BE2C (cell line): ENCODE data around the genes PSEN2, C1orf35 and IBA57.

GRCh38 chr1:226676907-226677694 is 62.0 kb downstream of the ITPKB start:
- RRBS: no CpG with 5 or more reads among the region's 7 CpGs

DNA sequence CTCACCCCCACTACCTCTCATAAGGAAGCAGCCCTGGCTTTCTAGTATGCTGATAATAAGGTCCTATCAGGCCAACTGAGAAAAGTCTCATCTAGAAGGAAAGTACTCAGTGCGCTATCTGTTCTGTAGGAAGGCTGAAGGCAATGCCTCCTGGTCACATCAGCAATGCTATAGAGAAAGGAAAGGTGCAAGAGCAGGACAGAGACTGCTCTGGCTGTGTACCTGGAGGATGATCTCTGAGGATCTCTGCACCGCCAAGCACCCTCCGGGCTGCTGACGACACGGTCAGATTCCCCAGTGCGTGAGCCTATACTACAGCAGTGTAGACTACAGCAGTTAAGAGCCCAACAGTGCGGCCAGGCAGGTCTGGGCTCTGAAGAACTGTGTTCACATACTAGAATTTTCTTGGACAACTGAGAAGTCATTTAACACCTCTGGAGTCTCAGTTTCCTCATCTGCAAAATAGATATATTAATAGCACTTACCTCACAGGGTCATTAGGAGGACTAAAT is 40.0 kb downstream of the ITPKB start:
- RRBS: no CpG with 5 or more reads among the region's 7 CpGs

- RRBS: no CpG with 5 or more reads among the region's 10 CpGs
Observed at GRCh38 chr1:226733195-226733928, 5.7 kb downstream of the ITPKB start.

GRCh38 chr1:226870175-226870688 is at the start of gene PSEN2:
PSEN2 (plus strand) TSS chr1:226870616.
- RRBS: 2% methylated on average over 34 of the region's 43 CpGs

DNA sequence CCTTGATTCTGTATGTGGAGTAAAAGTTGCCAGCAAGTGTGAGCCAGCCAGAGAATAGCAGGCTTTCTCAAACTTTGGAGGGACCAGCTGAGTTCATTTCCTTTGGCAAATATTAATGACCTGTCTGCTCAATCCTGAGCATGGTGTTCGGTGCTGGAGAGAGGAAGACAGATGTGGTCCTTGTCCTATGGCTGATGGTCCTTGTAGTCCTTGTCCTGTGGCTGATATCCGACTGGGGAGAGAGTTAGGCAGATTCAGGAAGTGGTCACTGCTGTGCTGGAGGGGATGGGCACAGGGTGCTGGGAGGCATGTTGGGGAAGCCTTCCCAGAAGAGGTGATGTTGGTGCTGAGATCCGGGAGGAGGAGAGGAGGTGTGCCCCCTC is 14.5 kb downstream of the COQ8A start:
- RRBS: no CpG with 5 or more reads among the region's 3 CpGs

DNA sequence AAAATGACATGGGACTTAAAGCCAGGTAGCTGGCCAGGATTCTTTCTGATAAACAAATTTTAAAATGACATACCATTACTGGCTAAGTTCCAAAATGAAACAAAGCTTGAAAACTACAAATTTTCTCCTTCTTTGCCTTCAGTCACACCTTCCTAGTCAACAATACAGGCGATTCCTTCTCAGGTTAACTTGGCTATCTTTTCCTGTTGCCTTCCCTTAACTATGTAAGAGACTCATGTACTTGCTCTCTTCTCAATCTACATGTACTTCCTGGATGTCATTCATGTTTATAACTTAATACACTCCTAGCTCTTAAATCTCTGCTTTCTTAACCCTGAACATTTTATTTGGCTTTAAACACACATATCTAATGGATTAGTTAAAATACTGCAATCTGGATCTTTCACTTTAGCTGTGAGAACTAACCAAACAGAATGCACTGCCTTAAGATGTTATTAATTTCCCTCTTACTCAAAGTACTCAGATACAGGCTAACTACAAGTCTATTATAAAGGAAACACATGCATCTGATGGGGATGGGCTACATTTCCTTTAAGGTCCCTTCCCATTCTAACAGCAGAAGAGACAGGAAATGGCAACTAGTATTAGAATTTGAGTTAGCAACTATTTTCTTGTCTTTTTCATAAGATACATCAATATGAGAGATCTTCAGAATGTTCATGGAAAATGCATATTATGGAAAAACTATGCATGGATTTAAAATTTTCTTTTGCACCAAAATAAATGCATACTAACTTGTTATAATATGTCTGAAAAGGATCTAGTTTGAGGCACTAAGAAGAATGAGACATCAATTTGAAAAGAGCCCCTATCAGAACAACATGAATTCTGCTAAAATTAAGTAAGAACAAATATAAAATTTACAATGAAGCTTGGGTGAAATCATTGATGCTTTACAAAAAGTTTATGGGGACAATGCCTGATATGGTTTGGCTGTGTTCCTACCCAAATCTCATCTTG is 97.3 kb downstream of the COQ8A start:
- RRBS: no CpG with 5 or more reads among the region's 1 CpG

GRCh38 chr1:227147206-227147718 is 171.0 kb downstream of the CDC42BPA start:
- RRBS: no CpG with 5 or more reads among the region's 3 CpGs

DNA sequence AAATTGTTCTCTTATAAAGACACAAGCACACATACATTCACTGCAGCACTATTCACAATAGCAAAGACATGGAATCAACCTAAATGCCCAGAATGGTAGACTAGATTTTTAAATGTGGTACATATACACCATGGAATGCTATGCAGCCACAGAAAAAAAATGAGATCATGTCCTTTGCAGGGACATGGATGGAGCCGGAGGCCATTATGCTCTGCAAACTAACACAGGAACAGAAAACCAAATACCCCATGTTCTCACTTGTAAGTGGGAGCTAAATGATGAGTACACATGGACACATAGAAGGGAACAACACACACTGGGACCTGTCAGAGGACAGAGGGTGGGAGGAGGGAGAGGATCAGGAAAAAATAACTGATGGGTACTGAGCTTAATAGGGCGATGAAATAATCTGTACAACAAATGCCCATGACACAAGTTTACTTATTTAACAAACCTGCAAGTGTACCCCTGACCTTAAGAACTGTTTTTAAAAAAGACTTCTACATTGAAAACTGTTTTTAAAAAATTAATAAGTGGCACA is 75.4 kb downstream of the CDC42BPA start:
- RRBS: no CpG with 5 or more reads among the region's 2 CpGs

DNA sequence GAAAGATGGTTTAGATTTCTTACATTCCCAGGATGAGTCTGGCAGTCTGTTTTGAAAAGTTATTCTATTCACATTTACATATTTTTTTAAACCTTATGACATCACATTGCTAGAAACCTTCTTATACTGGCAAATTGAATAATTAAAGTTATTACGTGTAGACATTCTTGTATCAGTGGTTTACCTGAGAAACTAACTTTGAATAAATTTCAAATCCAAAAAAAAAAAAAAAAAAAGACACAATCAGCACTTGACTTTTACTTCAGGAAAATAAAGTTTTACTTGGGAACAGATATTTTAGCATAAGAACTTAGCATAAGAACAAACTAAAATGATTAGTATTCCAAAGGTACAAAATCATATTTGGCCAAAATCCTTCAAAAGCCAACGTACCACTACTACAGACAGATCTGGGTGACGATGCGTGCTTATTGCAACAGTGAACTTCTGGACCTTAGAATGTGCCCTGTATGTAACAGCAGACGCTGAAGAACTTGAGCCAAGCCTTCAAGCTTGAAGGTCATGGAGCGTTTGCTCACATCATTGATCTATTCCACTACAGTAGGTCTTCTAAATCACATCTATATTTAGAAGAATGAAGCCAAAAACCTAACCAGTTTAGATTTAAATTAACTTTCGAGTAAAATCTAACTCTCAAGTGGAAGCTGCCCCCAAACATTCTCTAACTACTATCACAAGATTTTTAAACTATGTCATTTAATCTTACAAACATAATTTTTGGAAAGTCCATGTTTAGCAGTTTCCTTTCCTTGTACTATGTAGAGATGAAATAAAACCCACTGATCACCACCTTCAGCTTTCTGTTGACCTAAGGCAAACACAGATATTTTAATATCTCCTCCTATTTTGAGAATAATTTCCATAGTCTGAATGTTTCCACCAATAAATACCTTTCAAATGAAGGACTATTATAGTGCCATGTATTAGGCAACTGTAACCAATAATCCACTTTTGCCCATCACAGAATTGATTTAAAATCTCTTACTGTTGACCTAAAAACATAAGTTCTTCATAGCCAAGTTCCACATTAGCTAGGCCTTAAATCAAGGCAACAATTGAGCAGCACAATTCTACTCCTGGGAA is 2.2 kb downstream of the CDC42BPA start:
- RRBS: no CpG with 5 or more reads among the region's 7 CpGs

- RRBS: under 1% methylated on average over 10 of the region's 41 CpGs
Observed at GRCh38 chr1:227318668-227319097, 391 bp upstream of the CDC42BPA start.

DNA sequence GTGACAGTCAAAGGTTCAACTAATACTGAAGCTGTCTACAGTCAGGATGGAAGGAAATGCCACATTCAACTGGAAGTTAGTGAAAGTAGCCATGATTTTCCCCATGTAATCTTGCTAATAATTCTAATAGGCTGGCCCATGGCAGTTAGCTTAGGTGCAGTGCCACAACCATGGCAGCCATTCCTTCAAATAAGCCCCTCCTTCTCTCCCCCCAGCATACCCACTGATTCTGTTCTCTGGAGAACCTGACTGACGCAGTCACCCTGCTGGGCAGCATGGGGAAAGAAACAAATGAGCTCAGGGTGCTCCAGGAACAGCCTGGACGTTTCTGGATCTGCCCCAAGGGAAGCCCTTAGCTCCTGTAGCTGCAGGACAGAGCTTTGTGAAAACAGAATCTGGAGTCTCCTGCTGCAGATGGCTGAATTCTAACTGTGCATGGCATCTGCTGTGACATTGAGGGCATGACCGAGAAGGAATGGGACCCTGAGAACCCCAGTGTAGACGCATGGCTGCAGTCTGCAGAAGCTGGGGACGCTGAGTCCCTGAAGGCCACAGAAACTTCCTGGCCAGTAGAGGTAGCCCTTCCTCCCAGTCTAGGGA is 22.6 kb downstream of the SNAP47 start:
- RRBS: no CpG with 5 or more reads among the region's 5 CpGs

- RRBS: 8% methylated on average over 13 of the region's 34 CpGs
Observed at GRCh38 chr1:227886790-227887618, 60.7 kb downstream of the WNT9A start.

- RRBS: 86% methylated on average over 18 of the region's 32 CpGs
Observed at GRCh38 chr1:227925026-227925557, 22.6 kb downstream of the WNT9A start.

DNA sequence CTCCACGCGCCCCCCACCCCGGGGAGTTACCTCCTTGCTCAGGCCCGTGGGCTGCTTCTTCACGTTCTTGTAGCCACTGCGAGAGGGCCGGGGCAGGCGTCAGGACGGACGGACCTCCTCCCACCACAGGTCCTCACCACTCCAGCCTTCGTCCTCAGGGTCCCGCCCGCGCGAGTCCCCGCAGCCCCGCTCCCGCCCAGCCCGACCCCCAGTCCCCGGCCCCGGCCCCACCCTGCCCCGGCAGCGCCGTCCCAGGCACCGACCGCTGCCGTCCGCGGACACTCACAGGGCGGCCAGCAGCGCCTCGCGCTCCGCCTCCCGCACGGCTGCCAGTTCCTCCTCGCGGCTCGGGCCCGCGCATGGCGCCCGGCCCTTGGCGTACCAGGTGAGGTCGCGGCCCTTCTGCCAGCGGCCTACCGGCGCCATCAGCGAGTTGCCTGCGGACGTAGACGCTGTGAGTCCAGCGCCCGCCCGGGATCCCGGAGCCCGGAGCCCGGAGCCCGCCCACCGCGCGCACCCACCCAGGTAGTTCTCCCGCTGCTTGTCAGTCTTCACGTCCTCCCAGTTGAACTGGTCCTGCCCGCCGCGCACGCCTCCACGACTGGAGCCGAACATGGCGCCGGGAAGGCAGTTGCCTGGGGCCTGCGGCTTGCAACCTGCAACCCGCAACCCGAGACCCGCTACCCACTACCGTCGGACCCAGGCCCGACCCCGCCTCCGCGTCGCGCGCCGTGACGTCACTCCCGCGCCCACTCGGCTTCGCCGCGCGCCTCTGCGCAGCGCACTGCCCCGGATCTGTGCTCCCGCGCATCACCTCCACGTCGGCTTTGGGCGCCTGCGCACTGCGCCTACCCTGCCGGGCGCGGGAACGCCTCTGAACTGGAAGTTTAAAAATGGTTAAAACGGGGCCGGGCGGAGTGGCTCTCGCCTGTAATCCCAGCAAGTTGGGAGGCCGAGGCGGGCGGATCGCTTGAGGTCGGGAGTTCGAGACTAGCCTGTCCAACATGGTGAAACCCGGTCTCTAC is at the start of gene C1orf35:
C1orf35 (minus strand) TSS at position 713 of the 1,025 bp plus-strand sequence.
- RRBS: 1% methylated on average over 32 of the region's 120 CpGs

DNA sequence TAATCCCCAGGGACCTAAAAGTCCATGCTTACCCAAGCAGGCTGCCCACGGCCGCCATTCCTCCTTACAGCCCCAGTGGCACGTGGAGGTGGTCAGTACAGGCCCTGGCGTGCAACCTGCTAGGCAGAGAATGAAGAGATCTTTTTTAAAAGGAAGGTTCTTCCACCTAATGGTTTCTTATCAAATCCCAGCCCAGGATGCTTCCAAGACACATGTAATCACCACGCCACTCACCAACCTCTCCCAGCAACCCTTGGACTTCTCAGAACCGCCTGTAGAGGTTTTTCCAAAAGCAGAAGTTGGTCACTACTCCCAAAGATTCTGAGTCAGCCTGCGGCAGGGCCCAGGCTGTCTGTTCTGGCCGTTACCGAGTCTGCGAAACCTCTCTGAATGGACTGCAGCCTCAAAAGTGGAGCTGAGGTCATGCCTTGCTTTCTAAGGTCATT is 873 bp downstream of the MRPL55 start:
- RRBS: no CpG with 5 or more reads among the region's 10 CpGs

- RRBS: no CpG with 5 or more reads among the region's 7 CpGs
Observed at GRCh38 chr1:228120687-228121744, 11.9 kb upstream of the MRPL55 start.

- RRBS: no CpG with 5 or more reads among the region's 5 CpGs
Observed at GRCh38 chr1:228161449-228161653, 4.3 kb upstream of the IBA57 start.

- RRBS: 1% methylated on average over 29 of the region's 111 CpGs
Observed at GRCh38 chr1:228165205-228166368, at the start of gene IBA57. IBA57 (plus strand) TSS chr1:228165804.

GRCh38 chr1:228217024-228217460 is 9.2 kb downstream of the OBSCN start:
- RRBS: 94% methylated on average over 15 of the region's 21 CpGs

GRCh38 chr1:228275715-228276465 is 68.0 kb downstream of the OBSCN start:
- RRBS: under 1% methylated on average over 16 of the region's 62 CpGs